ENCODE measurements around a stretch of chr5.

DNA sequence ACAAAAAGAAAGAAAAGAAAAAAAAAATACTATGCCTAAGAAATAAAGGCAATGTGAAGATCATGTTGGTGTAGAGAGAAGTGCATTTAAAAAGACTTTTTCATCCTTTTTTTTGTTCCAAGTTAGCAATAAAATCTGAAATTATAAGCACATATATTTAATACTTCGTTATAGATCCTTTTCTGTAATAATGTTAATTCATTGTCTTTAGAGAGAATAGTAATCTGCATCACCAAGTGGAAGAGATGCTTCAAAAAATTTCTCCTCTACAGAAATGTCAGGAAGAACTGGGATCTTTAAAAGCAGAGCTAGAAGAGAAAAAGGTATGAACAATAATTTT lies 18.4 kb downstream of the ICE1 start:
- PRO-cap, 2 experiments, result no peak in any of the 2 experiments

DNA sequence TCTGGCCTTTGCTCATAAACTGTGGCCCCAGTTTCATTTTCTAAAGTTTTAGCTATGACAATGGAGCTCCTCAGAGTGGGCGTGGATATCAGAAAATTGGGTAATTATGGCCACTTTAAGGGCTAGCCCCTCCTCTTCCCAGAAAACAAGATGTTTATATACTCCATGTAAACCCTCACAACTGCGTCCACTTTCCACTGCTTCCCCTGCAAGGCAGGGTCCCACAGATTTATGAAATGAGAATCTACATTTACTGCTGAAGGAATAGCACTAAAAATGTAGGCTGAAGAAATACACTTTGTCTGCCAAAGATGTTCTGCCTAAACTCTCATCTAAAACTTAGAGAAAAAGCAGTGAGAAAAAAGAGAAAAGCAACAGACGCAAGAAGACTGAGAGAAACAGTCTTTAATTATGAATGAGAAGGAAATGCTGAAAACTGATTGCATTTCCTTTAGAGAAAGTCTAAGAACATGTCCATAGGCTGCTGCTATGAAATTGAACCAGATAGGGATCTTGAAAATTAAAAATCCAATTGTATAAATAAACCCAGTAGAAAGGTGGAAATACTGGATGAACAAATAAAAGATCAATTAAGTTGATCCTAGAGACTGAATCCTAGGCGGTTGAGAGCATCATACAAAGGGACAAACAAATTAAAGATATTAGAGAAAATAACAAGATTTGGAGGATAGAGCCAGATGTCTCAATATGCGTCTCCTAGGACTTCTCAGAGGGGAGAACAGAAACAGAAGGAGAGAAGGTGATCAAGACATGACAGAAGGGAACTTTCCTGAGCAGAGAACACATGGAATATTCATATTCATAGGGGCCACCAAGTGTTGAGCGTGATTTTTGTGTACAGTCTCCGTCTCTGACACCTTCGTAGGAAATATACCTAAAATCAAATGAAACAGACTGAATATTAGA lies 27.5 kb downstream of the ICE1 start:
- PRO-cap, 2 experiments, result no peak in any of the 2 experiments

DNA sequence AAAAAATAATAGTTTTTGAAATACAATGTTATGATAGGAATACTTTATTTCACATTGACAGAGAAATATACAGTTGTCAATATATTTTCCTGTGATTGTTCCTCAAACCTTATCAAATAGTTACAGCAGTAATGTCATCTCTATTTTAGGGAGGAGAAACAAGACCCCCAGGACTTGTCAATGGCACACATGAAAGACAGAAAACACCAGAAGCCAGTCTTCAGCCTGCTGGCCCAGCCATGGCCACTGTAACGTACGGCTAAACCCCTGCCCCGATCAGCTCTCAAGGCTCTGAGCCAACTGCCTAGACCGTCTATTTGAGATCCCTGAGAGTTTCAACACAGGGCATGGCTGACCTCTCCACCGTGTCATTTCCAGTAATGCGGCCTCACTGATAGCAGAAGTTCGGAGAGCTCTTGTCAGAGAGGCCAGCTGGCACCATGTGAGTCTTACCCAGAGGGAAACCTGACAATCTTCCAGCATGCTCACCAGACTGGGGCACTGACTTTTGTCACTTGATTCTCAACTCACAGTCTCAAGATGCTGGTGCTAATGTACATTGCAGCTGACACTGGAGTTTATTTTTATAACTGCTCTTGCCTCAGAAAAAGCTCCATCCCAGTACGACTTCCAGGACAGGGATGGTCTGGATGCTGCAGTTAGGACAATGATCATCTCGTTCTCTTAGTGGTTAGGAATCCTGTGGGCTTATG lies 372.6 kb downstream of the ICE1 start:
- PRO-cap, 2 experiments, result no peak in any of the 2 experiments

GRCh38 chr5:6372509-6373090 lies 5.7 kb downstream of the MED10 start:
- PRO-cap, 2 experiments, result no peak in any of the 2 experiments

DNA sequence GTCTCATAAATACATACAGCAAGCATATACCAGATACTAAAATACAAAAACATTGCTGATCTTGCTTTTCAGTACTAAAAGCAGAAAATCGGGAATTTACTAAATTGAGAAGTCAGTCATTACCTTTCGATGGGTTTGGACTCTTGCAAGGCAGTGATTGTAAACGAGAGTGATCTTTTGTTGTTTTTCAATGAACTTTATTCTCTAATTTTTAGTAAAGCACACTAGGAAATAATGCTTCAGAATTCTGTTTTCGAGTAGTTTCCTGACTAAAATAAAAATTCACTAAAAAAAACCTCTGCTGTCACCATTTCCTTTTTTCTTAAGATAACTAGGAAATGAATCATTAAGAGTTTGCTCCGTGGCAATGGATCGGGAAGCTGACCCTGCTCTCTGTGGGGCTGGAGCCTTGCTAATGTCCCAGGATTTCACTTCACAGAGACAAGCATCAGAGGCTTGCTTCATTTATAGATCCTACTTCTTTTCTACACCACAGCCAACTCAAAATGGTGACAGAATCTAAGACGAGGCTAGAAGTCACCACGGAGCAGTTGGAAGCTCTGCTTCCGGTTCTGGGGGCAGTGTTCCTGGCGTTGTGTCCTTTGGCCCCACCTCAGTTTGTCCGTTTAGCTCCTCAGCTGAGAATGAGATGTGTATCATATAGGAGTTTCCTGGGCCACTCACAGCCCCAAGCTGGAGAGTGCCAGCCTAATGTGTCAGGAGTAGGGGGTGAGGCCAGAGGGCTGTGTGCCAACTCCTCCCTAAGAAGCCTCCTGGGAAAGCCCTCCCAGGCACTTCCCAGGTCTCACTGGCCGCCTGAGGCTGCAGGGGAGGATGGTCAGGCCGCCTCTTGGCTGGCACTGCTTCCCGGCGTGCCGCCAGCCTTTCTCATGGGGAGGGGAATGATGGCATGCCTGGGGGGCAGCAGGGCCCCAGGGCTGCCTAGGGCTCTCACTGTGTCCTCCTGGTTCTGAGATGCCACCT lies 19.5 kb downstream of the TENT4A start:
- PRO-cap, 2 experiments, result no peak in any of the 2 experiments

DNA sequence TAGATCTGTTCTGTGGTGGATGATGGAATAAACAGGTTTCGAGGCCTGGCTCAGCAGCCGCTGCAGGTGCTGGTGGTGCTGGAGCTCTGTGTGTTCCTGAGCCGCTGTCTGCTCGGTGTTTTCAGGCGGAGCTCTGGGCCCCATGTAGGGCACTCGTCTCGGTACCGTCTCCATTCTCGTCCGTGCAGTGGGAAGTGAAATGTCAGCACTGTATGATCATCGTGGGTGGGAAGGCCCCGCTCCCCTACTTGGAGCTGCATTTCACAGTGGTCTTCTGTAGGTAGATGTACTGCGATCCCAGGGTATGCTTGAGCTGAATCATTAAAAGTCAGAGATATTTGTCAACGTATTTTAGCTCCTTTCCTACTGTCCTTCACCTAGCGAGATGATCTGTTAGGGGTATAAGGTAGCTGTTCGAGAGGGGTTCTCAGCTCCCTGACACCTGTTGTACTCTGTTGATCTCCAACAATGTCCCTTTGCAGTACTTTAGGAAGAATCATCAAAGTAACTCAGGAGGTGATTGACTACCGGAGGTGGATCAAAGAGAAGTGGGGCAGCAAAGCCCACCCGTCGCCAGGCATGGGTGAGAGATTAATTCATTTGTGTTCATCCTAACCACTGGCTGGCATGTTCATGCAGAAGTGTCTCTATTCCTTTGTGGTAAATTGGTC lies 36.0 kb downstream of the TENT4A start:
- PRO-cap, 2 experiments, result no peak in any of the 2 experiments

DNA sequence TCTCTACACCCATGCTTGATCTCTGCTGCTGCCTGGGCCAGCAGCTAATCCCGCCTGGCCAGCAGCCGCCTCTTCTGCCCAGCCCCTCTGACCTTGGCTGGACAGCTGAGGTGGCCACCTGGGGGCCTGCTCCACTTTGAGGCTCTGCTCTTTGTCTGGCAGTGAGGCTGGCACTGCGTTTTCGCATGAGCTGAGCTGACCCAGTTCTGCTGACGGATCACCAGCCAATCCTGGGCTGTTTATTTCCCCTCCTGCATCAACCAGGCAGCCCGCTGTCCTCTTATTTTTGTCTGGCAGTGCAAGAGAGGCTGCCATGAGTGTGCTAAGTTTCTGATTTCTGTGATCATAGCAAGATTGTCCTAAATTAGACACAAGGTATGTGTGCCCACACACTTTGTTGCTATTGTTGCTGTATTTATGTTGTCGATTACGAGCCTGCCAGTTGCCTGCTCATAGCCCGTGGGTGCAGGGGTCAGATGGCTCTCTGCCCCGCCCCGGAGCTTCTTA lies 155.1 kb downstream of the TENT4A start:
- PRO-cap, 2 experiments, result no peak in any of the 2 experiments

GRCh38 chr5:8784128-8784623 lies 761.7 kb downstream of the SEMA5A start:
- PRO-cap, 2 experiments, result no peak in any of the 2 experiments

DNA sequence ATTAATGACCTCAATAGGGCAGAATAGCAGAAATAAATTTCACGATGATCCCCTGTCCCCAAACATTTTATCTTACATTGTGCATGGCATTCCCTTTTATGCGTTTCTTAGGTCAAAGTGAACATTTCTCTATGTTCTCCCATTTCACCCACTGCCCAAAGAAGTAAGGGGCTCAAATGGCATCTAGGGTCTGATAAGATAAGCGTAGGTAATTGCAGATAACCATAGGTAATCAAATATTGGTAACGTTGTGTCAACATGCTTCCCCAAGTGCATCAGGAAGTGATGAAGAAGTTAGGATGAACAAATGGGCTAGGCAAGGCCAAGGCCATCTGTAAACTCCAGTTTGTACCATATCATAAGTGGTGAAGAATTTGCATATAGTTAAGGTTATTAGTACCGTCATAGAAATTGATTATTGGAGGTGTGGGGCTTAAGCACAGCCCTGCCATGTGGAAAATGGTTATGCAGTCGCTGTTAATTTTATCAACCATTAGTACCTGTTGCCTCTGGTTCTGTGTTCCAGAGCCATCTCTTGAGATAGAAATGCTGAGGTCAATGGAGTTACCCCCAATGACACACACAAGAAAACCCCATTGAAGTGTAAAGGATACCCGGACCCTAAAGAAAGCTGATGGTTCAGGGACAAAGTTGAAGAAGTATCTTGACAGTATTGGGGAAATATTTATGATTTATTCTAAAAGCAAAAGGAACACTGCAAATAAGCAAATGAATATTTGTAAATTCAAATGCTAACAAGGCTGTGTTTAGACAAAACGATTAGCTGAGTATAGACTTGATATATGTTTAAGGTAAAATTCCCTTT lies 507.8 kb downstream of the SEMA5A start:
- PRO-cap, 2 experiments, result no peak in any of the 2 experiments

DNA sequence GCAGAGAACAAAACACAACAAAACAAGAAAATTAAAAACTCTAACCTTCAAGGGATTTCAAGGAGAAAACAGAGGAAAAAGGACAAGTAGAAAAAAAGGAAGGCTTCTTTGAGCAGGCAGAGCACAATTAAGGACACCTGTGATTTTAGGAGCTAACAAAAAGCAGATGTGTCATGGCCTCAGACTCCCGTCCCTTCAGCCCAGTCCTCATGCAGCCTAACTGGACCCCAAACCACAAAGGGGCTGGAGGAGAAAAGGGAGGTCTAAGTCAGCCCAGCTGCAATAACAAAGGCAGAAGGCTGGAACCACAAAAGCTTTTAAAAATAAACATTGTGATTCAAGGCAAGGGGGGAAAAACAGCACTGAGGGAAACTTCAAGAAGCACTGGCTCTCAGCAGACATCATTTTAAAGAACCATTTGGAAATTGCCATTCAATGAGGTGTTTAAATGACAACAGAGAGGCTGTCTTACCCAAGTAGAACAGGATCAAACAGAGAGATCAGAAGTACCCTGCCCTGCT lies 89.4 kb downstream of the SEMA5A start:
- PRO-cap, 2 experiments, result no peak in any of the 2 experiments

- PRO-cap, 2 experiments, result no peak in any of the 2 experiments
Observed at GRCh38 chr5:10254586-10254997, 4.5 kb downstream of the CCT5 start.

DNA sequence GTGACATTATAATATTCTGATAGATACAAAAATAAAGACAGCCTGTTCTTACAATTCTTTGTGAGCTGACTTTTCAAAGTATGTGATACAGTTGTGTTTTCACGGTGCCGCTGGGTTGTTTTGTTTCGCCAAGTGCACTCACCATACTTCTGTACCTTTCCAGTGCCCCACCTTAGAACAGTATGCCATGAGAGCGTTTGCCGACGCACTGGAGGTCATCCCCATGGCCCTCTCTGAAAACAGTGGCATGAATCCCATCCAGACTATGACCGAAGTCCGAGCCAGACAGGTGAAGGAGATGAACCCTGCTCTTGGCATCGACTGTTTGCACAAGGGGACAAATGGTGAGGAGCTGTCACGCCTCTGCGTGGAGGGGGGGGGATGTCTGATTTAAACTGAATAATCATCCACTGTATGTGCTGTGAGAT lies 12.9 kb downstream of the CCT5 start:
- PRO-cap, 2 experiments, result no peak in any of the 2 experiments

GRCh38 chr5:10329644-10330566 lies 22.2 kb upstream of the CMBL start:
- PRO-cap, 2 experiments, result no peak in any of the 2 experiments

DNA sequence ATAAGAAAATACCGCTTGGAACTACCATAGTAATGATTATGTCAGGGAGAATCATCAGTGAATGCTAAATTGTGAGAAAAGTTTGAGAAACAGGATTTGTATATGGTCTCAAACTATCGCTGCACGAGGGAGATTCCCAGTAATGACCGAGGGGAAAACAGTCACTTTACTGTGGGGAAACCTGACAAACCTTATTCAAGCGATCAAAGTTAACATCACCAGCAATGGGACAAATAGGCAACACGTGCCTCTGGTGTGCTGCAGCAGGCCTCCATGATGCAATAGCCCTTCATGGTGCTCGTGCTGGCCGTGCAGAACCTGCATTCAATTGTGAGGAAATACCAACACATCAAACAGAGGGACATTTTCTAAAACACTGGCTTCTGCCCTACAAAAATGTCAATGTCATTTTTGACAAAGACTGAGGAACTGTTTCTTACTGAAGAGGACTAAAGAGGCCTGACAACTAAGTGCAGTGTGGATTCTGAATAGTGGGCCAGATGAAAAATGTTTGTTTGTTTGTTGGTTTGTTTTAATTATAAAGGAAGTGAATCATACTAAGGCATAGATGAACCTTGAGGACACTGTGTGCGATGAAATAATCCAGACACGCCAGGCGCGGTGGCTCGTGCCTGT lies 17.7 kb upstream of the MARCHF6 start:
- PRO-cap, 2 experiments, result no peak in any of the 2 experiments

GRCh38 chr5:10339069-10339856 lies 14.2 kb upstream of the MARCHF6 start:
- PRO-cap, 2 experiments, result no peak in any of the 2 experiments

DNA sequence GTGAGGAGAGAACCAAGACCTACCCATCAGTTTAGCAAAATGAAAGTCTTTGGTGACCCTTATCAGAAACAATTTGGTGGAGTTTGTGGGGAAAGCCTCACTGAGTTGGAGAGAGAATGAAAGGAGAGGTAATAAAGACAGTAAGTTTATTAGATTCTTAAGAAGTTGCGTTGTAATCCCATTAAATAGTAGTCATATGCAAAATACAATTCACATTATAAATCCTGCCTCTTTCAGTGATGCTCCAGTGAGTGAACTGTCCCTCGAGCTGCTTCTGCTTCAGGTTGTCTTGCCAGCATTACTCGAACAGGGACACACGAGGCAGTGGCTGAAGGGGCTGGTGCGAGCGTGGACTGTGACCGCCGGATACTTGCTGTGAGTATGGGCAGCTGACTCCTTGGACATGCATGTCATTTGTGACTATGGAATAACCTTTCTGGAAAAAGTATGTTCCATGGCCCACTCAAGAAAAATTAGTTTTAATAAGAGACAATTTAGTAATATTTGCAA lies 31.7 kb upstream of the ROPN1L start:
- PRO-cap, 2 experiments, result no peak in any of the 2 experiments

- PRO-cap, 2 experiments, result no peak in any of the 2 experiments
Observed at GRCh38 chr5:10467267-10467650, 25.6 kb downstream of the ROPN1L start.

DNA sequence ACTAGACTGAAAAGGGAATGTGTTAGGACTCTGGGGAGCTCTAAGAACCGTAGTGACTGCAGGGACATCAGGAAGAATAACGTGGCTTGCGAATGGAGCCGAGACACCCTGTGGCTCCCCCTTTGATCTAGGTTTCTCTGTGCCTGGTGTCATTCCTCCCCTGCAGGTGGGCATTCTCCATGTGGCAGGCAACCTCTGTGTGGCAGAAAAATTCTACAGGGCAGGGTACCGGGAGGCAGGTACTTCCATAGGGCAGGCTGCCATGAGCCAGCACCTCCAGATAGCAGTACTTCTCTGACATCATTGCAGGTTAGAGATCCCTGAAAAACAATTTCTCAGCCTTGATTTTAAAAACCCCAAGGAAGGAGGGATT lies 43.1 kb downstream of the ROPN1L start:
- PRO-cap, 2 experiments, result no peak in any of the 2 experiments

- PRO-cap, 2 experiments, result no peak in any of the 2 experiments
Observed at GRCh38 chr5:10606972-10607747, 43.3 kb downstream of the ANKRD33B start.

- PRO-cap, 2 experiments, result no peak in any of the 2 experiments
Observed at GRCh38 chr5:10702684-10703710, 58.0 kb downstream of the DAP start.